HGPS cell (cell line): ENCODE results near the genes NAIP and TMEM174.

DNA sequence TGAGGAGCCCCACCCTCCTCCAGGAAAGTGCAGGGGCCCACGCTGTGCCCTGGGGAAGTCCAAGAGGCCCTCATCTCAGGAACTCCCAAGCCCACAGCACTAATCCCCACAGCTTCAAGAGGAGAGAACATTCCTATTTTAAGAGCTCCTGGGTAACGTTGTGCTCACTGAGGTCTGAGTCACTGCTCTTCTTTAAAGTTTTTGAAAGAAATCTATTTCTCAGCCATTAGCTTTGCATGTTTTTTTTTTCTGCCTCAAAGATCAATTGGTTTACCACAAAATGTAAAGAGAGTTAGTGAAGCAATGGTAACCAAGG is 382.5 kb upstream of the SLC30A5 start:
- RRBS = no CpG with 5 or more reads among the region's 2 CpGs

GRCh38 chr5:69413889-69414475 is 934 bp upstream of the MARVELD2 start:
- RRBS = no CpG with 5 or more reads among the region's 3 CpGs

- RRBS = 3% methylated on average over 13 of the region's 81 CpGs
Observed at GRCh38 chr5:69493148-69494077, 823 bp downstream of the OCLN start.

GRCh38 chr5:69528474-69529060 is 31.4 kb upstream of the GTF2H2C start:
- RRBS = no CpG with 5 or more reads among the region's 5 CpGs

GRCh38 chr5:71025198-71025599 is at the start of gene NAIP:
Gene NAIP (minus strand): TSS chr5:71025339.
- RRBS = no CpG with 5 or more reads among the region's 5 CpGs

DNA sequence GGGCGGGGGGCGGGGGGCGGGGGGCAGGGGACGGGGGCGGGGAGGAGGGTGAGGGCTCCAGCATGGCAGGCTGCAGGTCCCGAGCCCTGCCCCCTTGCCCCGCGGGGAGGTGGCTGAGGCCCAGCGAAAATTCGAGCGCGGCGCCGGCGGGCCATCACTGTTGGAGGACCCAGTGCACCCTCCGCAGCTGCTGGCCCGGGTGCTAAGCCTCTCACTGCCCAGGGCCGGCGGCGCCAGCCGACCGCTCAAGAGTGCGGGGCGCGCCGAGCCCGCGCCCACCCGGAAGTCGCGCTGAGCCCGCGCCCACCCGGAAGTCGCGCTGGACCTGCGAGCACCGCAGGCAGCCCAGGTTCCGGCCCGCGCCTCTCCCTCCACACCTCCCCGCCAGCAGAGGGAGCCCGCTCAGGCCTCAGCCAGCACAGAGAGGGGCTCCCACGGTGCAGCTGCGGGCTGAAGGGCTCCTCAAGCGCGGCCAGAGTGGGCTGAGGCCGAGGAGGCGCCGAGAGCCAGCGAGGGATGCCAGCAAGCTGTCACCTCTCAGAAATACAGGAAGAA is 165.5 kb upstream of the BDP1 start:
- RRBS = no CpG with 5 or more reads among the region's 51 CpGs

- RRBS = no CpG with 5 or more reads among the region's 10 CpGs
Observed at GRCh38 chr5:71588048-71588369, 869 bp downstream of the MCCC2 start.

DNA sequence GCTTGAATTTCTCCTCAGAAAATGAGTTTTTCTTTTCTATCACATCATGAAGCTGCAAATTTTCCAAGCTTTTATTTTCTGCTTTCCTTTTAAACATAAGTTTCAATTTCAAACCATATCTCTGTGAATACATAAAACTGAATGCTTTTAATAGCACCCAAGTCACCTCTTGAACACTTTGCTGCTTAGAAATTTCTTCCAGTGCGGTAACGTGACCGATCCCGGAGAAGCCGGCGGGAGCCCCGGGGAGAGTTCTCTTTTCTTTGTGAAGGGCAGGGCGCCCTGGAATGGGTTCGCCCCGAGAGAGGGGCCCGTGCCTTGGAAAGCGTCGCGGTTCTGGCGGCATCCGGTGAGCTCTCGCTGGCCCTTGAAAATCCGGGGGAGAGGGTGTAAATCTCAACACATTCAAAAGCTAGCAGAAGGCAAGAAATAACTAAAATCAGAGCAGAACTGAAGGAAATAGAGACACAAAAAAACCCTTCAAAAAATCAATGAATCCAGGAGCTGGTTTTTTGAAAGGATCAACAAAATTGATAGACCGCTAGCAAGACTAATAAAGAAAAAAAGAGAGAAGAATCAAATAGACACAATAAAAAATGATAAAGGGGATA is 131.7 kb downstream of the CARTPT start:
- RRBS = 61% methylated on average over 5 of the region's 19 CpGs

DNA sequence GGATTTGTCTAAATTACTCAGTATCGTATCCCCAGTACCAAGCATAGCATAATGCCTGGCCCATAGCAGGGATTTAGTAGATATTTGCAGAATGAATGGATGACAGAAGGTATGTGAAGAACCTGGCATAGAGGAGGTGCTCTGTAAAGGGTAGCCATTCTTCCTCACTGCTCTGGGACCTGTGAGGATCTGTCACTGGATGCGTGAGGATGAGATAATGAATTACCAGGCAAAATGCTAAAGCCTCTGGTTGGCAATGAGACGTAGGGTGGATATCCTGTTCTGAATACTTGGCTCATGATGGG is 172.6 kb downstream of the CARTPT start:
- RRBS = no CpG with 5 or more reads among the region's 3 CpGs

DNA sequence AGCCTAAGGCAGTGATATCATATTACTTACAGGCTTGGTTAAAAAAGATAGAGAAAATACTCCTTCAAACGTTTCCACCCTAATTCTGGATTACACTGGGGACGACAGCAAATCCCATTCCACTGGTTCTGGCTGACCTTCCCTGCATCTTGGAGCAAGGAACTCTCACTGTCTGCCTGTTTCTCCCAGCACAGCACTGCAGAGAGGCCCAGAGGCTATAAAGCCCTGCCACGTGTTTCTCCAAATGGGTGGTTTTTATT is 34.4 kb downstream of the MAP1B start:
- RRBS = no CpG with 5 or more reads among the region's 3 CpGs

DNA sequence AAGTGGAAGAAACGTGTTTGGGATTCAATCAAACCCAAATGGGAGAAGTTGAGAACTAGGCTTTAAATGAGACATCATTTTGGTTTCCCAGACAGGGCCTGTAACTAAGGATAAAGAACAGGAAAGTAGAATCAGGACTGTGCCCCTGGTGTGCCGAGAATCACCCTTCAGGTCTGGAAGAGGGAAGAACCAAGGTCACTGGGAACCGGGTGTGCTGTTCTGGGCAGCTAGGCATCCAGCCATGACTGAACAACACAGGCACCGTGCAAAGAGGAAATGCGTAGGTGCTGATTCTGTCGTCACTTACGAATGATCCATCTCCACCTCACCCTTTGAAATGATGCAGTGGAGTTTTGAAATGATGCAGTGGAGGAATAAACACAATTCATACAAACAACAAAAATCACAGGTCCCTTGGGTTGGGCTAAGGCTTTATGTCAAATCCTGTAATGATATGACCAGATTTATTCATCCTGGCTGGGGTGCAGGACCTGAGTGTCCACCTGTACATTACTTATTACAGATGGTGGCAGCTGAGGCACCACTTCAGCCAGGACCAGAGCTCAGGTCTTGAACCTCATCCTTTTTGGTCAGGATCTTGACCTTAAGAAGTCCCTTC is 64.4 kb downstream of the MAP1B start:
- RRBS = no CpG with 5 or more reads among the region's 7 CpGs

DNA sequence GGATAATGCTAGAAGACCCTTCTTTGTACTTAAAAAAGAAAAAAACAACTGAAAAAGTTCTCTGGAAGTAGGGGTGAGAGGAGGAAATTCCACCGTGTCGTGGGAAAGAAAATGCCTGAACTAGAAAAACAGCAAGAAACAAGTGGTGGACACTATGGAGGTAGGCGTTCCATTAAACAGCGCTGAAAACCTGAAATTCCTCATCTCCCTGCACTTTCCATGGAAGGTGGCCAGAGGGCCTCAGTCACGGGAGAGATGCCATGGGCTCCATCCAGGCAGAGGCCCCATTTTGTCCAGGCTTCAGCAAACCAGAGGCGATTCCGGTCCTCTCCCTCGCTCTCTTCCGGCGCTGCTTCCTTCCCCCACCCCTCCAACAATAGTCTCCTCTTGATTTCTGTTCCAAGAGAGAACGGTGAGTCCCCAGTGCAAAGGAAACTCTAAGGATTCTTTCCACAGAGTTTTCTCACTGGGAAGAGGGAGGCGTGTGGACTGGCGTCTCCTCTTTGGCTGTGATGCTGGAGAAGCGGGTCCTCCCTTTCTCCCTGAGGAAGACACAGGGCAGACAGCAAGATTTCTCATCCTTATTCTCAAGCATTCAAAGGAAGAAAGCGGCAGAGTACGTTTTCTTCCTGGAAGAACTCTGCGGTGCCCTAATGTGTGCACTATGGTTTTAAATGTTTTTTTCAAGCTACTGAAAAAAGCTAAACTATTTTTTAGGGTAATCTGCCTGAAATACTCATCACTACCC is 7.4 kb downstream of the ZNF366 start:
- RRBS = no CpG with 5 or more reads among the region's 17 CpGs

DNA sequence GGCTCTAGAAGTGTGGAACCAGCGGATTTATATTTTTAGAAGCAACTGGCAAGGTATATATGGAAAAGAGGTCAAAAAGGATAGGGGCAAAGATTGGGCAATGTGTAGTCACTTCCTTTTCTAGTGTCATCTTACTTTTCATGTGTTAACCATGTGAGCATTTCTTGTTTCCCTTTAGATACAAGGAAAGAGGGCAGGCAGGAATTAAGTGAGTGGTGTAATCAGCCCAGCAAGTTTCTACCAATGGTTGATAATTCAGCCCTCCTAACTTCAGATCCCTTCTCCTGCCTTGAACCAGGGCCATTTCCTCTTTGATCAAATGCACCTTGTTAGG is 111.6 kb upstream of the ZNF366 start:
- RRBS = no CpG with 5 or more reads among the region's 1 CpG

GRCh38 chr5:72901479-72902193 is 54.2 kb upstream of the FCHO2 start:
- RRBS = no CpG with 5 or more reads among the region's 13 CpGs

GRCh38 chr5:72908606-72909893 is 46.8 kb upstream of the FCHO2 start:
- RRBS = no CpG with 5 or more reads among the region's 10 CpGs

- RRBS = no CpG with 5 or more reads among the region's 14 CpGs
Observed at GRCh38 chr5:72925751-72926120, 30.1 kb upstream of the FCHO2 start.

DNA sequence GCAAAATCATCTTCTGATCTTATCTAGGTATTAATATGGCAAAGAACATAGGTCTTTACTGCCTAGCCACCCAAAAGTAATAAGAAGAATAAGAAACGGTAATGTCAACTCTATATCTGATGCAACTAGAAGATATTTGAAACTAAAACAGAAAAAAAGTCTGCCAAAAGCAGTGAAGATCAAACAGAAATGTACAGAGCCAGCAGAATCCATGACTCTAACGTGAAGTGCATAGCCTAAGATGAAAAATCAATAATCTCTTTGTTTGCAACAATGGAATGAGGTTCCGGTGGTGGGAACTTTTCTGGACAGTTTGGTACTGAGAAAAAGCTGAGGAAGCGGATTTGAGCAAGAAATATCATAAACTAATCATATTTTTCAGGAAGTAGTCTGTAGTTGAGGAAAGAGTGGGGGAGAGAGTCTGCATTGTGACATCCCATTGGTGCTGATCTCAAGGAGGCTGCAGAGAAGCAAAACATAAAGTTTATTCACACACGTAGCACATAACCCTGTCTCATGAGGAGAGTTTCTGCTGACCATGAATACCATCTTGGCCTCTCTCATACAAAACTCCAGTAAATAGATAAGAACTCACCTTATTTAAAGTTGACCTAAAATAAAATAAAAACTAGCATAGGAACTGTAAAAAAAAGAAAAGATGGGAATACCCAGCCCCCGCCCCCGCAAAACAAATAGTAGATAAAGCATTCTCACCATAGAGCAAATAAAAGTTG is 15.8 kb upstream of the FCHO2 start:
- RRBS = no CpG with 5 or more reads among the region's 7 CpGs

DNA sequence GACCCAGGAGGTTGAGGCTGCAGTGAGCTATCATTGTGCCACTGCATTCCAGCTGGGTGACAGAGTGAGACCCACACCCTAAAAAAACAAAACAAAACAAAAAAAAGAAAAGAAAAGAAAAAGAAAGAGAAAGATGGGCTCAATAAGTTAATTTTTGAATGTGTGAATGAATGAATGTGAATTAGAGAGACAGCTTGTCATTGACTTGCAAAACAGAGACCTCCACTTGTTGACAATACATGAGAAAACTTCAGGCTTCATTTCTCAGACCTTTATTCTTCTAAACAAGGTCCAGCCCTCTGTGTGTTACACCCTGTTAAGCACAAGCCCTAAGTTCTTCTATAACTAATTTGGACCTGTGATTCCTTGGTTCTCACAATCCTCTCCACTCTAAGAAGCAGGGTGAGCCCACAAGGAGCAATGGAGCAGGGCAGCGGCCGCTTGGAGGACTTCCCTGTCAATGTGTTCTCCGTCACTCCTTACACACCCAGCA is at the start of gene TMEM174:
TSS of gene TMEM174 (plus strand) at position 370 of the 493 bp plus-strand sequence.
- RRBS = no CpG with 5 or more reads among the region's 3 CpGs

- RRBS = no CpG with 5 or more reads among the region's 6 CpGs
Observed at GRCh38 chr5:73273248-73274070, 100.5 kb downstream of the TMEM174 start.

GRCh38 chr5:73447826-73448434 is 647 bp downstream of the FOXD1 start:
- RRBS = 1% methylated on average over 15 of the region's 78 CpGs